ENCODE data around the genes NDUFA11, MLLT1, PSPN, GTF2F1 and TNFSF14.

DNA sequence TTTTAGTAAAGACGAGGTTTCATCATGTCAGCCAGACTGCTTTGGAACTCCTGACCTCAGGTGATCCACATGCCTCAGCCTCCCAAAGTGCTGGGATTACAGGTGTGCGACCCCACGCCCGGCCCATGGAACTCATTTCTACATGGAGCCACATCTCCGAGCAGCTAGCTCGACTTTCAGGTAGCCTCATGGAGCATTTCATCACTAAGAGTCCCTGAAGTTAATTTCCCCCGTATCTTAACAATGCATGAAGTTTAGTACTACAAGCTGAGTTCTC is 6.3 kb downstream of the LONP1 start:
- PRO-cap, result no peak

DNA sequence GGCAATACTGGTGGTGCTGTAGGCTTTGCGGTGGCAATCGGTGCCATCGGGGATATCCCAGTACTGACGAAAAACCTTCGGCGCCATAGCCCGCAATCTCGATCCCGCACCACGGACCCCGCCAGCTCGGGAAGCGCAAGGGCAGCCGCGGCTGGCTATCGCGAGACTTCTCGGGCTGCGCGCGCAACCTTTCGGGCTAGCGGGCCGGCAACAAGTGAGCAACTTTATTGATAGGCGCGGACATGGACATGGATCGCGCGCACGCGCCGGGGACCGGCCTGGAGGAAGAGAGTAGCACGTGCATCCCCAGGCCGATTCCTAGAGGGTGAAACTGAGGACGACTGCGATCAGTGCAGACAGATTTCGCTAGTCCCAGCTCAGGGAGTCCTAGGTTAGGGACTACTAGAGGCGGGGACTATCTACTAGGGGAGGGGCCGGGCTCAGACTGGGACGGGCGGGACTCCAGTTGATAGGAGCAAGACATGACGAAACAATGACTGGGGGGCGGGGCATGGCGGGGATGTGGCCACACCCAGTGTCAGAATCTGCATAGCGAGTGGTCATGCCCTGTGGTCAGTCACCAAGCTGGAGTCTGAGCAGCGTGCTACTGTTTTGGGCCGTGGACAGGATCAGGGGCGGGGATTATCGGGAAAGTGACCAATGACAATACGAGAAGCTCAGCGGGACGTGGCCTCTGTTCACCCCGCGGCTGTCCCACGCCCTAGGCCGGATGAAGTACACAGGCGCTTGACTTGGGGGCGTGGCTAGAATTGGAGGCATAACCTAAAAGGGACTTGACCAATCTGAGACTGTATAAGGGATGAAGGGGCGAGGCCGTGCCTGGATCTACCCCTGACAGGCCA is at the start of gene NDUFA11:
TSS of gene NDUFA11 (minus strand) at position 169 of the 863 bp plus-strand sequence.
- PRO-cap, result bidirectional peak, plus-strand start at position 273 of the sequence, minus-strand start at position 135 of the sequence; bidirectional peak, plus-strand start at position 550 of the sequence, minus-strand start at position 495 of the sequence; bidirectional peak, plus-strand start at position 580 of the sequence, minus-strand start at position 594 of the sequence; bidirectional peak, plus-strand start outside the sequence, minus-strand start at position 732 of the sequence

DNA sequence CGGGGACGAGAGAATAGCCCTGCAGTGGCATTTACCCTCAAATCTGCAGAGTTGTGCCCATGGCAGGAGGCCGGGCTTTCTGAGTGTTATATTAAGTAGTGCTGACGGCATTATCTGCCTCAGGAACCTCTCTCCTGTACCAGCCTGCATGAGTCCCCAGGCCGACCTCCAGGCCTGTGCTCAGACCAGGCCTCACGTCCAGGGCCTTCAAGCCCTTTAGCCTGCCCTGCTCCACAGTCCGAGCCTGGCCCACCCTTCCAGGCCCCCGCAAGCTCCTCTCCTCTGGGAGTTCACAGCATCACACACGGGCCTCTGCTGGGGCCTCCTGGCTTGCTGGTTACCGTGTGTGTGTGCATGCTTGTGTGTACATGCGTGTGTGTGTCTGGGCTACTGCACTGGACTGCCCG is 26.8 kb downstream of the CAPS start:
- PRO-cap, result no peak

DNA sequence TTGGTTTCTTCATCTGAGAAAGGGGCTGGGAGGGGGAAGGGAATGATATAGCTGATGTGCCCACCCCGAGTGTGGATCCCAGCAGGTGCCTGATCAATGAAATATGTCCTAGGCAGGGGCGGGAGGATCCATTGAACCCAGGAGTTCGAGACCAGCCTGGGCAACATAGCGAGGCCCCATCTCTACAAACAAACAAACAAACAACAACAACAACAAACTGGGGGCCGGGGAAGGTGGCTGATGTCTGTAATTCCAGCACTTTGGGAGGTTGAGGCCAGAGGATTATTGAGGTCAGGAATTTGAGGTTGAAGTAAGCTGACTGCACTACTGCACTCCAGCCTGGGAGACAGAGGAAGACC is 48.5 kb downstream of the RFX2 start:
- PRO-cap, result no peak

GRCh38 chr19:6086723-6087767 is 23.3 kb downstream of the RFX2 start:
- PRO-cap, result no peak

DNA sequence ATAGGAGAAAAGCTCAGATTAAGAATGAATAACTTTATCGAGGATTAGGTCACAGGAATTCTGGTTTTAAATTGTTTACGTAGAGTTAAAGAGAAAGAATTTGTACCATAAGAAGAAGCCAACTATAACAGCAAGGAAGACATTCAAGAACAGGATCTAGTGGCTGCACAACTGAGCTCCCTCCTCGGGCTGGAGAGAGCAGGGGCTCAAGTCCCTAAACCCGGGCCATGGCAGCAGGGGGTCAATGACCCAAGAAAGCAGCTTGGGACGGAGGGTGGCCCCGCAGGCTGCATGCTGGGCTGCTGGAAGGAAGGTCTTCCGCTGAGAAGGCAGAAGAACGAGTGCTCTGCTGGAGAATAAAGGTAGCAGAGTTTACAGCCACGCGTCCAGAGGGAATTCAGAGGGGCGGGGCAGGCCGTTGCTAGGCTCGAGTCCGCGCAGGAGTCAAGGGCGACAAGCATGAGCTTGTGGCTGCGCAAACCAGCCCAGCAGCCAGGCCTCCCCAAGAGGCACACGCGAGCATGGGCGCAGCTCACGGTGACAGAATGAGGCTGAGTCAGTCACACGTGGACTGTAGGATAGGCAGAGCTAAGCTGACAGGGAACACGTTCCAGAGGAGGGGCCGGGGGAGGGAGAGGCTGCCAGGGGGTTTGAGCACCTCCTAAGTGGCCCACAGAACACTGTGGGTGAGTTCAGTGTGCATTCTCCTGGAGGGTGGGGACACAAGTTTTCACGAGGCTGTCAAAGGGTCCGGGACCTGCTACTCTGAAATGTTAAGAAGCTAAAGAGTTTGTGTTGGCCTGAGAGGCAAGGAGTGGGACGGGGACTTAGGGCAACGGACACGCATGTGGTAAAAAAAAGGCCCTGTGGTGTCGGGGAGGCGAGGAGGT is 18.0 kb downstream of the RFX2 start:
- PRO-cap, result no peak

DNA sequence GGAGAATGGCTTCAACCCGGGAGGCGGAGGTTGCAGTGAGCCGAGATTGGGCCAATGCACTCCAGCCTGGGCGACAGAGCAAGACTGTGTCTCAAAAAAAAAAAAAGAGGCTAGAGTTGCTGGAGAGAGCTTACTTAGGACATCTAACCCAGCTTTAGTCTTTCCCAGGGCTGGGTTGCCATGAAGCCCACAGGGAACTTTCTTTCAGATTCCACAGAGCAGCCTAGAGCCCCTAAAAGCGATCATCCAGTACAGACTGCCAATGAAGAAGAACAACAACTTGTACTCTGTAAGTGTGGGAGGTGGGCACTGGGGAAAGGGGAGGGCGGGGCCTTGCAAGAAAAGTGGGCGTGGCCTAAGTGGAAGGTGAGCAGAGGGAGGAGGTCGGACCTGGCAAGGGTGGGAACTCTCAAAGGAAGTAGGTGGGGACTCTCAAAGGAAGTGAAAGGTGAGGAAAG is 25.6 kb downstream of the ACSBG2 start:
- PRO-cap, result no peak

- PRO-cap, result bidirectional peak, plus-strand start at chr19:6199849, minus-strand start at chr19:6199524
These were observed 63.9 kb downstream of the ACSBG2 start for GRCh38 chr19:6199218-6199998.

- PRO-cap, result no peak
These were observed 45.6 kb downstream of the MLLT1 start for GRCh38 chr19:6234153-6234668.

DNA sequence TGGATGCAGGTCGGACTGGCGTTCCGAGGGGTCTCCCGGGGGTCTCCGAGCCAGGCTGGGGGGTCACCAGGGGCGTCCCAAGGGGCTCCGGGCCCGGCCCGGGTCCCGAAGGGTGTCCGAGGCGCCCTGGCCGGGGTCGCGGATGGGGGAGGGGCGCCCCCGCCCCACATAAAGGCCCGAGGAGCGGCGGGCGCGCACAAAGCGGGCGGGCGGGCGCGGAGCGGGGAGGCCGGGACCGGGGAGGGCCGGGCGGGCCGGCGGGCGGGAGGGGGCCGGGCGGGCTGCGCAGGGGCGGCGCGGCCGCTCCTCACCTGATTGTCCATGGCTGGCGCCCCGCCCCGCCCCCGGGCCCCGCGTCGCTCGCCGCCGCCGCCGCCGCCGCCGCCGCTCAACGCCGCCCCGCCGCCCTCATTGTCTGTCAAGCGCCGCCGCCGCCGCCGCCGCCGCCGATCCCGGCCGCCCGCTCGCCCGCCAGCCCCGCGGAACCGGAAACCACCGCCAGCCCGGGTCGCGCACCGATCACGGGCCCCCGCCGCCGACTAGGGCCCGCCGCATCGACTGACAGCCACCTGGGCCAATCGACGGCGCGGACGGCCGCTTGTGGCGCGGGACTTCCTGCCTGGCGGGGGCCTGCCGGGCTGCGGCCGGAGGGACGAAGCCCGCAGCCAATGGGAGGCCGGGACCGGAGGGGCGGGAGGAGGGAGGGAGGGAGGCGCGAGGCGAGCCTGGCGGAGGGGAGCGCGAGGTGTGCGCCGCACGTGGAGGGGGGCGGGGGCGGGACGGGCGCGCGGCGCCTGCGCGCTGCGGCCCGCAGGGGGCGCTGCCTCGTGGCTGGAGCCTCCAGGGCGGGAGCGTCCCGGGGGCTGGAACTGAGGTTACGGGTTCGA is at the start of gene MLLT1:
TSS of gene MLLT1 (minus strand) at position 514 of the 887 bp plus-strand sequence.
- PRO-cap, result unidirectional peak, plus-strand start at position 199 of the sequence; unidirectional peak, minus-strand start at position 494 of the sequence

DNA sequence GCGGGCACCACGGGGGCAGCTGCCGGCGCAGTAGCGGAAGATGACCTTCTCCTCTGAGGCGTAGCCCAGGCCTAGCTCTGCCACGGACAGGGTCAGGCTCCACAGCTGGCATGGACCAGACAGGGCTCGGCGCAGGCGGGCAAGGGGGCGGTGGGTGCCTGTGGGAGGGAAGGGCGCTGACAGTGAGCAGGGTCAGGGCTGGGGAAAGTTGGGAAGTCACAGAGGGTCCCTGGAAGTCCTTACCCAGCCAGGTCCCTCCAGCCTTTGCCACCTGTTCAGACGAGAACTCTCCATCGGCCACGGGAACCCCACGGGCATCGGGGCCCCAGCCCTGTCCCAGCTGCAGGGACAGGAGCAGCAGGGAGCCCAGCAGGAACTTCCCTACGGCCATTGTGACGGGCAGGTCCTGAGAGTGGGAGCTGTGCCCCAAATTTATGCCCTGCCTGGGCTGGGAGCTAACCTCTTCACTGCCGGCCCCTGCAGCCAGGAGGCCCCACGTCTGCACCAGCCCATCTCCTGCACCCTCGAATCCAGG is at the start of gene PSPN:
TSS of gene PSPN (minus strand) at position 475 of the 535 bp plus-strand sequence.
- PRO-cap, result no peak

DNA sequence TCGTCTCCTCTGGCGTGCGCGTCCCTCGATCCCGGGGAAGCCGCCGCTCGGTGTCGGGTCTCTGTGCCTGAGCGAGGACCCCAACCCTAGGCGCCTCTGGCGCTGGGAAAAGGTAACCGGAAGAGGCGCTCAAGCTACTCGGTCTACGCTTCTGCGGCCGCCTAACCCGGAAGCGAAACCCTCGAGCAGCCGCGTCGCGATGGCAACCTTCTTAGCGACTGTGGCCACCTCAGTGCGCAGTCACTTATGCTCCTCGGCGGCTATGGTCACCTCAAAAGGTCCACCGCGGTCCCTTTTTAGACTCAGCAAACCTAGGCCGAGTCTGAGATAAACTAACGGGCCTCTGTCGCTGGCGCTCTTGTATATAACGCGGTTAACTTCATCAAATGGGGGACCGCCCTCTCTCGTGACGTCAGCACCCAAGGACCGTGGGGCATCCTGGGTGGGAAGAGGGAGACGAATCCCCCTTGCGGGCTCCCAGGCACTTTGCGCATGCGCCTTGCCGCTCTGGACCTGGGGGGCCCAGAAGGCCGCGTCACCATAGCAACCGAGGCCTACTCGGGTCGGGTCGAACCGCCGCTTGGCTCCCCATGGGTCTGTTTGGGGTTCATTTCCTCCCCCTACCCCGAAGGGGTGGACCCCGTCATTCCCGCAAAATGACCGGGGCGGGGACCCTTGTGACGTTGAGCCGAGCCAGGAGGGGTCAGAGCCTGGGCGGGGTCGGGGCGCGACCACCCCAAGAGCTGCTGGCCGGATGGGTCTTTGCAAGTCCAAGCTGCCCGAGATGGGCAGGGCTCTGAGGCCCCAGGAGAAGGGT is at the start of gene GTF2F1:
TSS of gene GTF2F1 (minus strand) at position 125 of the 817 bp plus-strand sequence.
- PRO-cap, result bidirectional peak, plus-strand start at position 239 of the sequence, minus-strand start at position 101 of the sequence; bidirectional peak, plus-strand start at position 706 of the sequence, minus-strand start at position 337 of the sequence; bidirectional peak, plus-strand start at position 765 of the sequence, minus-strand start at position 786 of the sequence

DNA sequence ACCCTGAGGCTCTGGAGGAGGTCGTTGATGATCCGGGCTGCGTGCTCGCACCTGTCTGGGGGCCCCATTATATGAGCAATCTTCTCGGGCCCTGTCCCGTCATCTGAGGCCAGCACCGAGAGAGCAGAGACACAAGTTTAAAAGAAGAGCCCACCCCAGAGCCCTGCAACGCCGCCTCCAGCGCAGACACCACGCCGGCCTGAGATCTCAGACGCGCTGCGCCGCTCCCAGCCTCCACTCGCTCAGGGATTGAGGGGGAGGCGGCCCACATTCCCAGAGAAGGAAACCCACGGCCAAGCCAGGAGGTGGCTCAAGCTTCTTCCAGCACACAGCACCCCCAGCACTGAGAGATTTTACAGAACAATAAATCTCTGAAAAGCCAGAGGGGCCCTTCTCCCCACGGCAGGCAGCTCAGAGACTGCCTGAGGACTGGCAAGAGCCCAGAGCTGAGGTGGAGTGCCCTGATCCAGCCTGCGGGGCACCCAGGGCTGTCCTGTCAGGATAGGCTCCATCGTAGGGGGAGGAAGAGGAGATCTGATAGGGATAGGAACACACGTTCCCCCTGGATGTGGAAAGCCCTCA is 7.5 kb downstream of the KHSRP start:
- PRO-cap, result no peak

- PRO-cap, result no peak
These were observed 4.6 kb downstream of the KHSRP start for GRCh38 chr19:6419833-6420549.

DNA sequence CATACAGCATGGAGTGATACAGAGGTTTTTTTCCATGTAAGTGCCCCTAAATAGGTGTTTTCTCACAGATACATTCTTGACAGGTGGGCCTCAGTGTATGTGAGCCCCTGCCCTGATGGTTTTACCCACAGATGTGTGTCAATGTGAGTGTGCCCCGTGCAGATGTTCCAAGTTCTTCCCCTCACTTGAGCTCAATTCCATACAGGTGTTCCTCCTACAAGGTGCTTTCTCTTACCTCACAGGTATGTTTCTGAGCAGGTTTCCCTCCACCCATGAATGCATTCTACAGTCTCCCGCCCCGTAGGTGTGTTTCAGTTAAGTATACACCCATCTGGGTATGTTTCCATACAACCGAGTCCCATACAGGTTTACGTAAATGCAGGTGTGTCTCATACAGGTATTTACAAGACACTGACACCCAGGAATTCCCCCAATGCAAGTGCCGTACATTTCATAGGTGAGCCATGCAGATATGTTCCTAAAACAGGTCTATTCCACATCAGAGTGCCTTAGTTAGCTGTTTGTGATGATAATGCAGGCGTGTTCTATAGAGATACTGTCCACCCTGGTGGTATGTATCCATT is 1.9 kb upstream of the CRB3 start:
- PRO-cap, result no peak

DNA sequence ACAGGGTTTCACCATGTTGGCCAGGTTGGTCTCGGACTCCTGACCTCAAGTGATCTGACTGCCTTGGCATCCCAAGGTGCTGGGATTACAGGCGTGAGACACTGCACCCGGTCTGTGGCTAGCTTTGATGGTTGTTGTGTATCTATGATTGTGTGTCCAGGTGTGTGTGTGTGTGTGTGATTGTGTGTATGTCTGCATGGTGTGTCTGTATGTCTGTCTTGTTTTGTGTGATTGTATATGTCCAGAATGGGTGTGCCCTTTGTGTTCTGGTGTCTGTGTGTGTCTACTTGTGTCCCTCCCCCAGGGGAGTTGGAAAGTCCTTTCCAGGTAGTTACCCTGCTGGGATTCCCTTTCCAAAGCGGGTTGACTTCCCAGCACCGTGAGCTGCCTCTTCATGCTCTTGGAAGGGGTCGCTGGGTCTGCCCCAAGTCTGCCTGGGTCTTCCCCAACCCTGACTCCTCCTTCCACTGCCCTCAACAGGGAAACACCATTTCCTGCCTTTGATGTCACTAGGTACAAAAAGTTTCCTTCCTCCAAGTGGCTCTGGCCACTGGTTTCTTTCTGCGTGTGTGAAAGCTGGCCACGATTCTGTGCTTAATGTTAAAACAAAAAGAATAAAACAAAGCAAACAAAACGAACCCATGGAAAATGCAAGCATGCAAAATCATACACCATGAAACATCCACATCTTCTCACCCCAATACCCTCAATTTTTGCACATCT is 12.9 kb upstream of the TNFSF9 start:
- PRO-cap, result no peak

DNA sequence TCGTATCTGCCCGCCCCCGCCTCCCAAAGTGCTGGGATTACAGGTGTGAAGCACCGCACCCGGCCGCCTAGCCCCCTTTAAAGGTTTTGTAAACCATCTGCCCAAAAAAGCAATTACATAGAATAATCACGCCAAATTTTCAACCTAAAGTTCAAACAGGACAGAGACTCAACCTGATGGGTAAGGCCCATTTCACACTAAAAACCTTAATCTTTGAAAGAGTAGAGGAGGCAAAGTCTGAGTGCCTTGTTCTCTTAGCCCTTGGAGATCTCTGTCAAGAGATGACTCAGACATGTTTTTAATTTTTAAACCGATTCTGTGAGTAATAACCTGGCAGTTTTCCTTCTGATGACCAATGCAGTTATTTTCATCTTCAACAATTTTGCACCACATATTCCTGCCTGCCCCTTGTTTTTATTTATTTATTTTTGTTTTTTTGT is 11.6 kb upstream of the TNFSF9 start:
- PRO-cap, result no peak

DNA sequence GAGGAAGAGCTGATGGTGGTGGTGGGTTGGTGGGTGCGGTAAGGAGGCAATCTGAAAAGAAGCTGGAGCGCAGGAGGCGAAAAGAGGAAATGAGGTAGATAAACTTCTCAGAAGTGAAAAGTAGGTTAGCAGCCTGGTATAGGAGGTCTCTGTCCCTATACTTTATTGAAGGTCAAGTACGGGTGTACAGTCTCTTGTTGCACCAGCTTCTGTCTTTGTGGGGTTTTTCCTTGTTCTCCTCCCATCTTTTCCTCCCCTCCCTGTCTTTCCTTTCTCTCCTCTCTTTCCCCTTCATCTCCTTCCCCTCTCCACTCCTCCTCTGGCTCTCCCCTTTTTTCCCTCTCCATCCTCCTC is 15.5 kb downstream of the TNFSF14 start:
- PRO-cap, result no peak

GRCh38 chr19:6663462-6663925 is 6.5 kb downstream of the TNFSF14 start:
- PRO-cap, result no peak

- PRO-cap, result no peak
These were observed at the start of gene TNFSF14 for GRCh38 chr19:6669950-6670534. TNFSF14 (minus strand) TSS chr19:6670160.

Data from H9 (cell line).